ENCODE data around the gene SDE2.

DNA sequence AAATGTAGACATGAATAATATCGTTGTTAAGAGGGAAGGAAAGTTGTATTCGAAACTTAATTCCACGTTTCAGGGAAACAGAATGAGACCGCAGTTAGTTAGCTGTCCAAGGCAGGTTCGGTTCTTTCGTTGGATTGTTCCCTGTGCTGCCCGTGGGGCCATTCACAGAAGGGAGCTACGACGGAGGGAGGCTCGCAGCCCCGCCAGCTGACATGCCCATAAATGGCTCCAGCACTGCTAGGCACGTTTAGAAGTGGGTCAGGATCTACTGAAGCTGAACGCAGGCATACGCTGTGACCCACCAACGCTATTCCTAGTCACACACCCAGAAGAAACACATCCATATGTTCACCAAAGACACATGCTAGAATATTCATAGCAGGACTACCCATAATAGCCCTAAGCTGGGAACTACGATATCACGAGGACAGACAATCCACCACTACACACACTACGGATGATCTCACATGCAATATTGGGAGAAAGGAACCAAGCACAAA, 56.2 kb upstream of the LBR start:
- RRBS, 2 experiments, result no CpG with 5 or more reads among the region's 18 CpGs

GRCh38 chr1:225566998-225567764, 85.7 kb downstream of the ENAH start:
- RRBS, 2 experiments, result no CpG with 5 or more reads among the region's 4 CpGs

GRCh38 chr1:225709120-225709625, 56.2 kb upstream of the ENAH start:
- RRBS, 2 experiments, result no CpG with 5 or more reads among the region's 5 CpGs

GRCh38 chr1:225767136-225767486, 10.5 kb upstream of the SRP9 start:
- RRBS, 2 experiments, result no CpG with 5 or more reads among the region's 2 CpGs

GRCh38 chr1:225772267-225772973, 5.2 kb upstream of the SRP9 start:
- RRBS, 2 experiments, result no CpG with 5 or more reads among the region's 6 CpGs

DNA sequence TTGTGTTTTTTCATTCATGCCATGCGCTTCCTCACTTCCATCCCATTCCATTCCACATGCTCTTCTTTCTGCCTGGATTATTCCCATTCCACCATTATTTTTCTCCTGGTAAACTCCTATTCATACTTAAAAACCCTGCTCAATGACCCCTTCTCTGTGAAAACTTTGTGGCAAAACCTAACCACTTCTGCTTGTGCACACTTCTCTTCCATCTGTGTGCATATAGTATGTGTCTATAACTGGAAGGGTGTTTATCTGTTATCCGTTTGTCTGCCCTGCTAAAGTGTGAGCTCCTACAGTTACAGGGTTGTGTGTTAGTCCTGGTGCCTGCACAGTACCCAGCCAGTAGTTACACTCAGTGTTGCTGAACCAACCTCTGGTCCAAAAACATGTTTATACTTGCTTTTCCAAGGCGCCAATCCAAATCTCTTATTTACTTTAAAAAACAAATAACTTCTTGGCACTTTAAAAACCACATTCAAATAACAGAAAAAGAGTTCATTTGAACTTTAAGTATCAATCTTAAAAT, 10.7 kb downstream of the EPHX1 start:
- RRBS, 2 experiments, result no CpG with 5 or more reads among the region's 3 CpGs

DNA sequence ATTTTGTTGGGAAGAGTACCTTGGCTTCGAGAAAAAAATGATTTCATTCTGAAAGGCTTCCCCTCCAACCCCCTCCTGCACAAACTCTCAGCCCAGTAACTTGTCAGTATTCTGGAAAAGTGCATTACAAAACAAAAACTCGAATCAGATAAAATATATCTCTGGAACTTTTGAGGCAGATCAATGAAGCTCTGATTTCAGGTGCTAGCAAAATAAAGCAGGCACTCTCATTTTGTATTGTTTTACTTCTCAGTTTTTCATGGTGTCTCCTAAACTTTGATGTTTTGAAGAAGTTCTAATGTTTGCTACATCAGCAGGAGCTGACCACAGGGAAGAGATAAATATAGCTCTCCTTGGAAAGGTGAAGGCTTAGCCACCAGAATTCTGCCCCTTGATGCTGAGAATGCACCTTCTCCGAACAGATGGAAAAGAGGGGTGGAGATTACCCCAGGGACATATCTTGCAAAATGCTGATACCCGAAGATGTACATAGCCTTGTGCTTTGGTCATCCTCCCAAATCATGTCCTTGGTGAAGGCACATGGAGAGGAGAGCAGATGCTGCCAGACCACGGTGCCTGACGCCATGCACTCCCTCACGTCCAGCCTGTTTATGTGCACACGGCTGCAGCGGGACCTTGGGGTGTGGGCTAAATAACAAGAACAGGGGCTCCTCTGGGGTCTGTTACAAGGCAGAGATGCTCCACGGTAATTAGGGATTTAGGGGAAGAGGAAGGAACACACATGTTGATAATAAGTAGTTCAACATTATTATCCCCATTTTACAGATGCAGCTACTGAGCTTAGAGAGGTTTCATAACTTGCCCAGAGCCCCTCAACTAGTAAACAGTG, 12.6 kb downstream of the EPHX1 start:
- RRBS, 2 experiments, result no CpG with 5 or more reads among the region's 10 CpGs

DNA sequence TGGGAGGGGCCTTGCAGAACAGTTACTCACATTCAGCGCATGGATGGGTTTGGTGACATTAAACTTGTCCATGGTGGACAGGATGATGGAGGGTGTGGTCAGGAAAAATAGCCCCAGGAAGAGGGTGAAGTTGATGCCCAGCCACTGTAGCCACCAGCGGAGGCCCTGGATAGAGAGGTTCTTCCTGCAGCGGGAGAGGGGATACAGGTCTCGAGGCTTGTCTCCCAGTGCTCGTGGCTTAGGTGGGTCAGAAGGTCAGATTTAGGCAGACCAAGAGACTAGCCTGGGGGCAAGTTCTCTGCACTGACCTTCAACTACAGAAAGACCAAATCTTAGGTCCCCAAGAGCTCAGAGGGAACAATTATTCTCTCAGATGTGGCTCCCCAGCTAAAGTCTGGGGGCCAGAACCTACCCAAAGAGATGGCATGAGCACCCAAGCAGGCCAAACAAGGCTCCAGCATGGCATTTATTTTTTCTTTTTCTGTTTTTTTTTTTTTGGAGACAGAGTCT, 23.0 kb downstream of the TMEM63A start:
- RRBS, 2 experiments, result no CpG with 5 or more reads among the region's 5 CpGs

GRCh38 chr1:225879450-225880606, 2.4 kb downstream of the TMEM63A start:
- RRBS, 2 experiments, result no CpG with 5 or more reads among the region's 10 CpGs

DNA sequence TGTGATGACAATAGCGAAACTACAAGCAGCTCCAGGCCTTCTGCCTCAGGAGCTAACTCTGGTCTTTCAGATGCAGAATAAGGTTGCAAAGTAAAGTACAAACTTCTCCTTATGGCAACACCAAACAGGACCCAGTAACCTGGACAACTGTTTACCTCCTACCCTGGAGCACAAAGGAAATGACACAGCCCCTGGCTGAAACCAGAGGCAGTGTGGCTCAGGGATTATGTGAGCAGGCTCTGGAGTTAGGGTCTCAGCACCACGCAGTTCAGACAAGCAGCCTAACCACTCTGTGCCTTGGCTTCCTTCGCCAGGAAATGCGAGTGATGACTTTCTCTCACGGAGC, 1.2 kb downstream of the TMEM63A start:
- RRBS, 2 experiments, result no CpG with 5 or more reads among the region's 5 CpGs

DNA sequence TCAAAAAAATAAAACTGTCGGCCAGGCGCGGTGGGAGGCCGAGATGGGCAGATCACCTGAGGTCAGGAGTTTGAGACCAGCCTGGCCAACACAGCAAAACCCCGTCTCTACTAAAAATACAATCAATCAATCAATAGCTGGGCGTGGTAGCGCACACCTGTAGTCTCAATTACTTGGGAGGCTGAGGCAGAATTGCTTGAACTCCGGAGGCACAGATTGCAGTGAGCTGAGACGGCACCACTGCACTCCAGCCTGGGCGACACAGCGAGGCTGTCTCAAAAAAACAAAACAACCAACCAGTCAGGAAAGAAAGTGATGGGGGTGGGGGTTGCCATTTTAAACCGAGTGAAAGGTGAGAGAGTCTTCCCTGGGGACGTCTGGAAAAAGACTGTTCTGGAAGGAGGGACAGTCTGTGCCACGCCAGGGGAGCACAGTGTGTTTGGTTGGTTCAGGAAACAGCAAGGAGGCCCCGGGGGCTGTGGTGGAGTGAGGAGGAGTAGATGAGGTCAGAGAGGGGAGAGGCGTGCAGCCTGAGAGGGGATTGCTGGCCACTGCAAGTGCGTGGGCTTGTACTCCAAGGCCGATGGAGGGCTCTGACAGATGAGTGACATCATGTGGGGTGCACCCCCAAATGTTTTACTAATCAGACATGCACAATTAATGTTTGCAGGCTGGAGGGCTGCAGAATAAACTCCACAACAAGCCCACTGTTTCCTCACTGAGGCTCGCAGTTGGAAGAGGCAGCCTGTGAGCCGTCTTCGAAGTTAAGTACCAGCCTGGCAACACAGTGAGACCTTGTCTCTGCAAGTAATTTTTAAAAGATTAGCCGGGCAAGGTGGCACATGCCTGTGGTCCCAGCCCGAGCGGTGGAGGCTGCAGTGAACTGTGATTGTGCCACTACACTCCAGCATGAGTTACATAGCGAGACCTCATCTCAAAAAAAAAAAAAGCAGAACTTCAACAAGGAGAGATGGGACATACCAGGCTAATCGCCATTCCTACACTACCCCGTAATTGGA, 21.6 kb downstream of the SDE2 start:
- RRBS, 2 experiments, result no CpG with 5 or more reads among the region's 27 CpGs

DNA sequence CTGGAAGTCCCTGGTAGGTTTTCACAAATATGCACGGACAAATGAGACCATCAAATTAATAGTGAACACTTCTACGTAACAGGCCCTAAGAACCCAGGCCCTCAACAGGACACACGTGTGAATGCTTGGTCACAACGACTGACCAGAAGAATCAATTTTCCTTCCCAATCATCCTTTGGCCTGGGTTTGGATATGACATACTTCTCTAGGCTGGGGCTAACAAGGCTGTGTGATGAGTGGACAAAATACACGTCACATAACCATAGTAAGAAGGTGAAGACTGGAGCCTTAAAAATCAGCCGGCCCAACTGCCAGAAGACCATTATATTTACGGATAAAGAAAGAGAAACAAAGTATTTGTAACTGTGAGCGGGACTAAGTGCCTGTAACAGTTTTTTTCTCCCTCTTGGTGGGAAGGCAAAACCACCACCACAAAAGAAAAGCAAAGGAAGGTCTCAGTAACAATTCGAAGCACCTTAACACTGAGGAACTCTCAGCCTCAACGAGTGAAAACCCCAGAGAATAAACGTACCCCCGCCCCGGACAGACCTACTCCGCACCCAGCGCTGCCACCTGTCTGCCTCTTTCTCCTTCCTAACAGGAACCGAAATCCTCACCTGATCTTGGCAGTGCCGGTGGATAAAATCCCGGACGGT, 439 bp downstream of the SDE2 start:
- RRBS, 2 experiments, result 2% methylated on average over 5 of the region's 19 CpGs

- RRBS, 2 experiments, result 9 to 12% methylated on average over 13 to 18 of the region's 62 CpGs
Observed at GRCh38 chr1:225999232-226000307, at the start of gene SDE2. SDE2 (minus strand) TSS chr1:225999343.

GRCh38 chr1:226034354-226035005, 28.0 kb upstream of the H3-3A start:
- RRBS, 2 experiments, result no CpG with 5 or more reads among the region's 7 CpGs

DNA sequence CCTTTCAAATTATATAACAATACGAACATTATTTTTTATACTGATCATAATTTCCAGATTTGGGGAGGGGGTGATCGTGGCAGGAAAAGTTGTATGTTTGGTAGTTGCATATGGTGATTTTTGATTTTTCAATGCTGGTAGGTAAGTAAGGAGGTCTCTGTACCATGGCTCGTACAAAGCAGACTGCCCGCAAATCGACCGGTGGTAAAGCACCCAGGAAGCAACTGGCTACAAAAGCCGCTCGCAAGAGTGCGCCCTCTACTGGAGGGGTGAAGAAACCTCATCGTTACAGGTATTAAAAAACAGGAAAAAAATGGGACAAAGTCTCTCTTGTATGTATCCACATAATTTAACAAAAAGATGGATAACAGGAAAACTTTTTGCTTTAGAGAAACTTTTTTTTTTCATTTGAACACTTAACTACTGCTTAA, 1.7 kb downstream of the H3-3A start:
- RRBS, 2 experiments, result no CpG with 5 or more reads among the region's 10 CpGs

GRCh38 chr1:226066003-226067069, 3.8 kb downstream of the H3-3A start:
- RRBS, 2 experiments, result no CpG with 5 or more reads among the region's 7 CpGs

- RRBS, 2 experiments, result no CpG with 5 or more reads among the region's 6 CpGs
Observed at GRCh38 chr1:226072405-226073071, 10.0 kb downstream of the H3-3A start.

- RRBS, 2 experiments, result no CpG with 5 or more reads among the region's 7 CpGs
Observed at GRCh38 chr1:226365009-226365208, 43.0 kb downstream of the PARP1 start.

DNA sequence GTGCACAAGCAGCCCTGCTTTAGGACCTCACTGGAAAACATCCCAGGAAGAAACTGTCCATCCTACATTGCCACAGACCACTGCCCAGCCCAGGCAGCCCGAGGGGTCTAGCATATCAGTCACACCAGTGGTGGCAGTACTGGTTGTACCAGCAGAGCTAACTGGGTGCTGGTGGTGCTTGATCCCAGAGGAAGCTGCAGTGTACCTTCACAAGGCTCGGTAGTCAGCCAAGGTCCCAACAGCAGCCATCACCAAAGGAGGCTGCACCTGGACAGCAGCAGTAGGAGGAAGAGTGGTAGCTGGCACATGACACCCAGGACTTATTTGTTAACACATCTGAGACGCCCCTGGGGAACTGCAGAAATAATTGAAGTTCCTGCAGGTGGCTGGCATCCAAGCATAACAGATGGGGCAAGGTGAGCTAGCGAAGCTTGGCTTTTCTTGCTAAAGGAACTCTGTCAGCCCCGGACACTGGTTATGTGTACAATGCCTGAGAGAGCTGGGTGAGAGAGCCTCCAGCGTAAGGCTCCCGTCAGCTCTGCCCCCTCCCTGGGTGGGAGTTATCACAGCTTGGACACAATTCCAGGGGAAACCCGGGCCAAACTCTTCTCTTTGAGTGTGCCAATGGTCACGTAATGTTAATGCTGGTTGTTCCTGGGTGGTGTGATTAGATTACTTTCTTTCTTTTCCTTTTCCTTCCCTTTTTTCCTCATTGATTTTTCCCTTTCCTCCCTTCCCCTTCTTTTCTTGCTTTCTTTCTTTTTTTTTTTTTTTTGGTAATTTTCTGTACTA, 29.0 kb upstream of the PARP1 start:
- RRBS, 2 experiments, result no CpG with 5 or more reads among the region's 9 CpGs

DNA sequence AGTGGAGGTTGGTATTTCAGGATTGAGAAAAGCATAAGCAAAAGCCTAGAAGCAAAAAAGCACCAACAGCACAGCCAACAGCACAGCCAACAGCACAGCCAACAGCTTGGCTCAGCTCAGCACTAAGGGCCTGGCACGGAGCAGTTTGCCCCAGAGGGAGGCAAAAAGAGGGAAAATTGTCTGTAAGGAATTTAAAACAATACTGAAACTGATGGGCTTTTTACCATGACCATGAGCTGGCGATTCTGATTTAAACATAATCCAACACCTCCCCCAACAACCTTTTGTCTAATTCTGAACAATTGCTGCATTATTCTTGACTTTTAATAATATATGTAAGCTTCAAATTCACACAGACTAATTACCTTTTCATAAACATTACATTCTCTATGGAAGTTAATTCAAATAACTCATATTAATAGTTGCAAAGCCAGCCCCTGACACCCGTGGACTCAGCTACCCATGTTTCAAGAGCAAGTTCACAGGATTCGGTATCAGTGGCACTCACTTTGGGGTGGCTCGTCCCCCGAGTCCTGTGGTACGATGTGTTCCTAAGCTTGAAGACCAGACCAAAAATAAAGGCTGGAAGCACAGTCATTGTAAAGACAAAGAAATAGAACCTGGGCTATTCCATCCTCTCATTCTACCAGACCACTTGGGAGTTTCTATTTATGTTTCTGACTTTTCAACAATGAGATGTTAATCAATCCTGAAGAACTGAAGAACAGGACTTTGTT, 71.0 kb downstream of the ITPKB start:
- RRBS, 2 experiments, result no CpG with 5 or more reads among the region's 7 CpGs